ENCODE data around the genes CLK1 and ALS2.

GRCh38 chr2:200380041-200380617 is 73.6 kb downstream of the SPATS2L start:
- RRBS, 2 experiments: no CpG with 5 or more reads among the region's 9 CpGs

GRCh38 chr2:200747897-200748561 is 63.7 kb upstream of the BZW1 start:
- RRBS, 2 experiments: no CpG with 5 or more reads among the region's 14 CpGs

DNA sequence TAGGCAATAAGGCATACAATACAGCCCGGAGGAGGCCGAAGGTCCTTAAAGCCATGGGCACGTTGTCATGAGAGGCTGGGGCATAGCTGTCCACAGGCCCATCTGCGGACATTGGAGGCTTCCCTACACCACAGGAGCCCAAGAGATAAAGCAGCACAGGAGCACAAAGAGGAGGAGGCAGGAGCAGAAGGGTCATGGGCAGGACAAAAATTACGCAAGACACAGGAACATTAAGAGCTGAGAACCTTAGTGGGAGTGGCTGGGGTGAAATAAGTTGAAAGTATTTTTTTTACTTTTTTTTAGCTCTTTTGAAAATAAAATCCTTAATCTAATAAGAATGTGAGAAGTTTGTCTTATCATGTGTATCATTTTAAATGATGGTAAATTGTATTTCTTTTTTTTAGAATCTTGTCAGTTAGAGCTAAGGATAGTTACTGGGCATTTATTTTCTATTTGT is 16.5 kb upstream of the BZW1 start:
- RRBS, 2 experiments: no CpG with 5 or more reads among the region's 5 CpGs

DNA sequence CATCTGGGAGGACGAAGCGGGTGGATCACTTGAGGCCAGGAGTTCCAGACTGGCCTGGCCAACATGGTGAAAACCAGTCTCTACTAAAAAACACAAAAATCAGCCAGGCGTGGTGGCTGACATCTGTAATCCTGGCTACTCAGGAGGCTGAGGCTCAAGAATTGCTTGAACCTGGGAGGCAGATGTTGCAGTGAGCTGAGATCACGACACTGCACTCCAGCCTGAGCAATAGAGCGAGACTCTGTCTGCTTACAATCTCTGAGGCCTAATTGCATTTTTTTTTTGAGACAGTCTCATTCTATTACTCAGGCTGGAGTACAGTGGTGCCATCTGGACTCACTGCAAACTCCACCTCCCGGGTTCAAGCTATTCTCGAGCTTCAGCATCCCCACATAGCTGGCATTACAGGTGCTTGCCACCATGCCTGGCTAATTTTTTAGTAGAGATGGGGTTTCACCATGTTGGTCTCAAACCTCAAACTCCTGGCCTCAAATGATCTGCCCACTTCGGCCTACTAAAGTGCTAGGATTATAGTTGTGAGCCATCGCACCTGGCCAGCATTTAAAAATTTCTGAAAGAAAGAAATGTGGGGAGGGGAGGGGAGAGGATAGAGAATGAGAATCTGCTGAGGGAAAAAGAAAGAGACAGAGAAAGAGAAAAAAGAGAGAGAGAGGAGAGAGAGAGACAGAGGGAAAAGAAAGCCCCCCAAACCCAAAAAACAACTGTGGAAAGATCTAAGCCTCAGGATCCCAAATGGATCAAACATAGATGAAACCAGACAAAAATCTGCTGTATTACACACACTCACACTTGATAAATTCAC is 12.3 kb downstream of the CLK1 start:
- RRBS, 2 experiments: no CpG with 5 or more reads among the region's 9 CpGs

DNA sequence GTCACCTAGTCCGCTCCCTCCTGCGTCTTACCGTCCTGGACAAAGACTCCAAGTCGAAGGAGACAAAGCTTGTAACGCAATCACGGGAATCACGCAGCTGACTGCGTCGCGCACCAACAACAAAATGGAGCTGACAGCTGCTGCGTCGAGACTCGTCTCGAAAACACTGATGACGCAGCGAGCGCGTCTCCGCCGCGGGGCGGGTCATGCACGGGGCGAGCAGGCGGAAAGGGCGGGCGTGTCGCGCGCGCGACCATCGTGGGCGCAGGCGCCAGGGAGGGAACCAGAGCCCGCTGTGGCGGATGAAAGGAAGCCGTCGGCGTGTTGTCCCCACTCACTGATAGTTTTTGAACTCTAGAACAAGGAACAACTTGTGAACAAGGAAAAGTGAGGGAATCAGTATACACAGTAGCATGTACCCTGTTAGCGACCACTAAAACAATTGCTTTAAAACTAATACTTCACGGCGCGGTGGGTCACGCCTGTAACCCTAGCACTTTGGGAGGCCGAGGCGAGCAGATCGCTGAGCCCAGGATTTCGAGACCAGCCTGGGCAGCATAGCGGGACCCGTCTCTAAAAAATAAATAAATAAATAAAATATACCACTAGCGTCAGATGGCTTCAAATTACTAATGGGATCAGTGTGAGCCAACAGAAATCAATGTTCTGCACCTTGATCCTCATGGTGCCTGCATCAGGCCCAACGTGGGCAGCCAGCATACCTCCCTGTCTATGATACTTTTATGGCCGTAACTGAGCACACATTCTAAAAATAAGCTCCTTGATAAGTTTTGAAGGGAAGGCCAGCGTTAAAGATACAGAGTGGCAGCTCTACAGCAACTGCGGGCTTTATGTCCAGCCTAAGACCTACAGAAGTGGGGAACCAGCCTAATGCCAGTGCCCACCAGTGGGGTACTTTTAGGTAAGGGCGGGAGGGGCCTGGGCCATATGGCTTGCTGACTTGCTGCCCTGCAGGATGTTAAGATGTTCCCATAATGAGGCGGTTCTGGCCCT is at the start of gene CLK1:
TSS of gene CLK1 (minus strand) at position 126 of the 1,014 bp plus-strand sequence.
- RRBS, 2 experiments: no CpG with 5 or more reads among the region's 58 CpGs

GRCh38 chr2:200968072-200968892 is 4.8 kb upstream of the ORC2 start:
- RRBS, 2 experiments: no CpG with 5 or more reads among the region's 3 CpGs

DNA sequence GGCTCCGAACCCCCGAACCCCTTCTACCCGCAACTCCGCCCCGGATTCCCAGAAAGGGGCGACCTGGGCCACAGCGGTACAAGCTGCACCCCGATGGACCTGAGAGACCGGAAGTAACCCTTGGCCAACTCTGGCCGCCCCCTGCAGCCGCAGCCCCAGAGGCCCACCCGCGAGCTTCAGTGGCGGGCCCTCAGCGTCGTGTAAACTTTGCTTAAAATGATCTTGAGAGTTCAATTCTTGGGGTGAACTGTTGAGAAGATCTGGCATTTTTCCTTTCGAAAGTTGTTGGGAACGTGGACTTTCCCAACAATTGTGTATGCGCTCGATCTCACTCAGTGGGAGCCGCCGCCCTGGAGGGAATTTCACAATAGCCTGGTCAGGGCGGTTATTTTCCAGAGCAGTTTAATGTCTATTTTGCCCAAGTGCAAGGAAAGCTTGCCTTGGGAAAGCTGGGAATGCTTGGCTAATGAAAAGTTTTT is 843 bp downstream of the CFLAR start:
- RRBS, 2 experiments: 1 to 3% methylated on average over 7 to 9 of the region's 23 CpGs

GRCh38 chr2:201117247-201117972 is 1.4 kb downstream of the CFLAR start:
- RRBS, 2 experiments: no CpG with 5 or more reads among the region's 20 CpGs

- RRBS, 2 experiments: no CpG with 5 or more reads among the region's 19 CpGs
Measured at GRCh38 chr2:201137852-201138491, 22.0 kb downstream of the CFLAR start.

- RRBS, 2 experiments: no CpG with 5 or more reads among the region's 7 CpGs
Measured at GRCh38 chr2:201219748-201220753, 37.1 kb downstream of the CASP10 start.

DNA sequence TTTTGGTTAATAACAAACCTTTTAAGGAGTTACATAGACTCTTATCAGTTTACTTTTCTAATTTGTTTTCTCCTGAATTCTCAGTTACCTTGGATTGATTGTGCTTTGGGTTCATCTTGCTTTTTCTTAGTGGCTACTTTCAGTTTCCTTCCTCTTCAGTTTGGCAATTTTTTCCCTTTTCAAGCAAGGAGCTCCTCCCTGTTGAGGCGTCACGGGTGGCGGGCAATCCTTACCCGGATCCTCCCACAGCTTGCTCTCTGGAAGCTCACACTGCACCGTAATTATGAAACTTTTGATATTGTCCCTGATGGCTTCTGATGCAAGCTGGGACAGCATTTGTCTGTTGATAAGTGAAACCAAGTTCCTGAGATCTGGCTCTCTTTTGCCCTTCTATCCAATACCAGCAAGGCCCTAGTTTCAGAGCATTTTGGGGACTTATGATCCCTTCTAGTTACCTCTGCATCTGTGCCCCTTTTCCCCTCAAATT is 20.8 kb upstream of the CASP8 start:
- RRBS, 2 experiments: no CpG with 5 or more reads among the region's 5 CpGs

DNA sequence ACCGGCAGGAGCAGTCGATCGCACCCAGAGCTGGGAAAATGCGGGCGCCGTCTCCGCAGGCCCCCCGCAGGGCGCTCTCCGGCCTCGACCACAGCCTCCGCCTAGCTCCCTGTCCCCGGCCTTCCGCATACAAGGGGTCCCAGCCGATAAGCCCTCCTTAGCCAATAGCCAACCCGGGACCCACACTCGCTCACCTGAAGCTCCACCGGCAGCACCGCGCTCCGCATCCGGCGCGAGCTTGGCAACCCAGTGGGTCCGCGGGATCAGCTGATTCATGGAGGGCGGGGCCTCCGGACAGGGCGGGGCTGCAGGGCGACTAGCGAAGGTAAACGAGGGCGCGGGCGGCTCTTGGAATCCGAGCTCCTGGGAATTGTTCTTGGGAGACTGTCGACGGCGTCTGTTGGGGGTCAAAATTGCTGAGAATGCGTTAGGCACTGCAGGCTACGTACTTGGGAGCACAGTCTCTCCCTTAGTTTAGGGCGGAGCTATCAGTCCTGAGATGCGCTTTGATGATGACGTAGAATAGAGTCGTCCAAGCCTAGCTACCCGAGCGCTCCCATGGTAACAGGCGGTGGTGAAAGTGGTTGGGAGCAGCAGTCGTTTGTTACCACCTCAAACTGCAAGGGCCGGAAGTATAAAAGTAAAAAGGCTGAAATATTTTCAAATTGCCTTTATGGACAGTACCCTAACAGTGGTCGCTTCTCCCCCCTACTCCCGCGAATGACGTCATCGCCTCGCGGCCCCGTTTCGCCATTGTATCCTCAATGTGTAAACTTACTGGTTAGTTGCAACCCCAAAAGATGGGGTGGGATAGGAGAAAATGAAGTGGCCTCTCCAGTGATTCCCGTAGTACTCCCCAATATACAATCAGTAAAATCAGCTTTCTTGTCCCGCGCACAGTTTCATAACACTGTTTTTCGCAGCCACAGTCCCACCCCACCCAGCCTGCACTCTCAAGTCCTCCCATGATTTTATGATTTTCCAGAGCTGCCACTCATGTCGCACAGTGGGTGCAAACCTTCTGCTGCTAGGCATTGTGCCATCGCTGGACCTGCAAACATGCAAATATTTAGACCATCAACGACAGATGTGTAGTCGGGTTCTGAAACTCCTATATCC is at the start of gene ALS2:
TSS of gene ALS2 (minus strand) at position 251 of the 1,119 bp plus-strand sequence.
- RRBS, 2 experiments: 2% methylated on average over 20 to 22 of the region's 67 CpGs

GRCh38 chr2:201966814-201967405 is 66.7 kb upstream of the FZD7 start:
- RRBS, 2 experiments: no CpG with 5 or more reads among the region's 16 CpGs

DNA sequence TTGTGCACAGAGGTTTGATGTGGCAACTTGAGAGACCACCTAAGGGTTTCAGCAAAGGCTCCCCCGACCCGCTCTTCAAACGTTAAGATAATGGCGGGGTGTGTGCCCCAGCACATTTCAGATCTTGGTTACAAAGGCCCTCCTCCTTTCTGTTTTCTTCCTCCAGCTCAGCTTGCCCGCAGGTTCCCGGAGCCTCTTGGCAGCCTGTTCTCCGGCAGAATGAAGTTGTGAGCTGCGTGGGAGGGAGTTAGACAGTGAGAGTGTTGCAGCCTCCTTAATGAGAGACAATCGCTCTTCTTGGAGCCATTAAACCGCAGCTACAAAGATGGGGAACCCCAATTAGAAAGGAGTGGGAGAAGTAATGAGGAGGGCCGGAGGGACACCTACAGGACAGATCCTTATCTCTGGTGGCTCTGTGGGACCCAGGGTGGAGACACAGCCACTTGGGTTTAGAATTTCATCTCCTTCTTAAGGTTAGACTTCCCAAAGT is 76.3 kb downstream of the KIAA2012 start:
- RRBS, 2 experiments: no CpG with 5 or more reads among the region's 11 CpGs

DNA sequence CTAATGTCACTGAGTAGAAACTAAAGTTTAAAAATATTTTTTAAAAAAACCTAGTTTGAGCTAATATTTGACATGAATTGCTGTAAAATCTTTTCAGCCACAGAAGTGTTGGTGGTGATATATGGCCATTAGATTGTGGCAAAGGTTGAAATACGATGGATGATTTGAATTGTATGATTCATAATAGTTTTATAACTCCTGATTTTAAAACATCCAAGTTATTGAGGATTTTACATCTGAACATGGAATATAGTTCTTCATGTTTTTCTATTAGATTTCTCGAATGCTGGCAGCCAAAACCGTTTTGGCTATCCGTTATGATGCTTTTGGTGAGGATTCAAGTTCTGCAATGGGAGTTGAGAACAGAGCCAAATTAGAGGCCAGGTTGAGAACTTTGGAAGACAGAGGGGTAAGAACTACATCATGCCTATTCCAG is 31.6 kb downstream of the NOP58 start:
- RRBS, 2 experiments: no CpG with 5 or more reads among the region's 4 CpGs

DNA sequence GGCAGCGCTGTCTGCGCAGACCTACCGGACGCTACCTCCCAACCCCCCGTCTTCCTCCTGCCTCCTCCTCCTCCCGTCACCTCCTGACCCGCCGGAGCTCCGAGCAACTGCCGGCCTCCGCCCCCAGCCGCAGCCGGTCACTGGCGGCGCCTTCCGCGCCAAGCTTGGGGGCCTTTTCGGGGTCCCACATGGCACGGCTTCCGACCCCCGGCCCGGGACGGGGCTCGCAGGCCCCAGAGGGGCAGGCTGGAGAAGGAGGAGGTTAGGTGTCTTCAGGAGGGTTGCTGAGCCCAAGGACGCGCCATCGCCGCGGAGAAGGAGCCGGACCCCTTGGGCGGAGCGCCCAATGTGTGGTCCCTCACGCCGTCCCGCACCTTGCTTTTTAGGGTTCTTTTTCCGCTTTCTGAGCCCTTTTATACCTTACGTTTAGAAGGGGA is 372 bp downstream of the CARF start:
- RRBS, 2 experiments: 0% methylated on average over 3 of the region's 37 CpGs

GRCh38 chr2:203275720-203276555 is 37.1 kb downstream of the CYP20A1 start:
- RRBS, 2 experiments: no CpG with 5 or more reads among the region's 2 CpGs

DNA sequence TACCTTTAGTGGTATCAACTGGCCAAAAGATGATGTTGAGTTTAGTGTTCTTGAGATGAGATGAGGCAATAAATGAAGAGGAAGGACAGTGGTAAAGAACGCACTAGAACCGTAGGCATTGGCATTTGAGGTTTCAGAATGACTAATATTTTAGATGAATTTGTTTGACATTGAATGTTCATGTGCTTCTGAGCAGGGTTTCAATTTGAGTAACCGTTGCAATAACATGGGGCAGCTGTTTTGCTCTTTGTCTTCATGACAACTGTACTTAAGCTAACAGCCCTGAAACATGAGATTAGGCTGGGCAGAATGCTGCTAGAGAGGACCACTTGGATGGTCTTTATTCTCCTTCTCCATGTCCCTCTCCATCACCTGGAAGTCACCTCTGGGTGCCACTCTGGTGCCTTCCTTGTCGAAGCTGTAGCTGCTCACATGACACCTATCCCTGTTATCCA is 4.0 kb downstream of the CTLA4 start:
- RRBS, 2 experiments: no CpG with 5 or more reads among the region's 4 CpGs

DNA sequence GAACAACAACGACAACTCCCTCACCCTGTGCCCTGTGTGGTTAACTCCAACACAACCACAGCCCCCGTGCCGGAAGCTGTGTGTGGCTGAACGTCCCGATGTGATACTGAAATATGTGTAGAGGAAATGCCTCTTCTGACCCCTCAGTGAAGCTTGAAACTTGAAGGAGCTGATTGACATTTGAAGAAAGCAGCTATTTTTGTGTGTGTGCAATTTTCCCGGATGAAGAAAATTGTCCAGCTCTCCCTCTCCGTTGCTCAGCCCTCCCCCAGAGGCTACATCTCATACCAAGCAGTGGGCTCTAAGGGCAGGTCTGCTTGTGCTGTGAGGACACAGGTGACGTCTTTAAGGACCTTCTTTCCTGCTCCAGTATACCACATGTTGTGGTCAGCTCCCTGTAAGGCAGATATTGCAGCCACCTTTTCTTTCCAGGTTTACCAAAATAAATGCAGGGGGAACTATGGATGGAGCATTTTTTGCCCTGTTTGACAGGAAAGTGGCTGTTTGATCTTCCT is 173.9 kb downstream of the ICOS start:
- RRBS, 2 experiments: no CpG with 5 or more reads among the region's 8 CpGs

Measured in bronchial epithelial cell (primary cell).